ENCODE measurements around a stretch of chr12.

GRCh38 chr12:12975653-12976162 lies 23.7 kb upstream of the GPRC5D start:
- PRO-cap = no peak
- RAMPAGE, long total RNA, 3 experiments = no peak in any of the 3 experiments

GRCh38 chr12:13000970-13001697 lies 1.1 kb upstream of the HEBP1 start:
- PRO-cap = no peak
- RAMPAGE, long total RNA, 3 experiments = no peak in any of the 3 experiments

DNA sequence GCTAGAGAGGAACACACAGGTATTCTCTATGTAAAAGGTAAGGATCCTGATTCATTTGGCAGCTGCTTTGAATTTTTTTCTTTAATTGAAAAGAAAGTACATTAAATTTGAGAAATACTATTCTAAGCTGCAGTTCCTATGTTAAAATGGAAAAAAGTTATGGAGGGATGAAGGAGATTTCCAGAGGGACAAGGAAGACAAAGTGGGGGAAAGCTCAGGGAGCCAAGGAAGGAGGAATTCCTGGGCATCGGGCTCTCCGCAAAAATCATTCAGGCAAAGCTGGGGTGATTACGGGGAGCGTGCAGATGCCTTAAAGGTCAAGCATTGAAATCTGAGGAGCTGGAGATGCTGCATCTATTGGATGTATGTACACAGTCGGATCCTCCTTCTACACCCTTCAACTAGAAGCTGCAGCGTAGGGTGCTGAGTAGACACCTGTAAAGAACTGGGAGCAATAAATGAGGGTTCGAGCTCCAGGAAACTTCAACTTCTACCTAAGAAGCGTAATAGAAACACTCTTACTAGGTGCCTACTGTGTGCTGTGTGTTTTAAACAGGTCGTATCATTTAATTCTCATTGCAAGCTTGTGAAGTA lies 700 bp upstream of the FAM234B start:
- PRO-cap = no peak
- RAMPAGE, long total RNA, 3 experiments = no peak in any of the 3 experiments

DNA sequence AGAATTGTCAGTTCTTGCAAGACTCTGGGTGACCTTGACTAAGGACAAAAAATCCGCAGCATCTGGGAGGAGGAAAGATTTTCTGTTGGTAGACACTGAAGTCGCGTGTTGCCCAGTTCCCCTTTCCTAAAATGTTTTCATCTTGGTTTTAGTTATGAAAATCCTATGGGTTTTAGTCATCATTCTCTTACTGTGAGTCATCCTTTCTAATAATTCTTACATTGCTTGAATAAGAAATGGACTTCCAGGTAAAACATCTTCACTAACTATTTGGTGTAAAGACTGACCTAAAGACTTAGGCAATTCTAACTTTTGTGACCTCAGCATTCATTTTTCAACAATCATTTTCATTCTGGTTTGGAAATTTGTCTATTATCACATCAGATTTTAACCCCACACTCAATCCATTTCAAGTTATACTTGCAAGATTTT lies 9.0 kb downstream of the GSG1 start:
- PRO-cap = no peak
- RAMPAGE, long total RNA, 3 experiments = no peak in any of the 3 experiments

- PRO-cap = no peak
- RAMPAGE, long total RNA, 3 experiments = no peak in any of the 3 experiments
These were observed 32.0 kb upstream of the GSG1 start for GRCh38 chr12:13135173-13136217.

DNA sequence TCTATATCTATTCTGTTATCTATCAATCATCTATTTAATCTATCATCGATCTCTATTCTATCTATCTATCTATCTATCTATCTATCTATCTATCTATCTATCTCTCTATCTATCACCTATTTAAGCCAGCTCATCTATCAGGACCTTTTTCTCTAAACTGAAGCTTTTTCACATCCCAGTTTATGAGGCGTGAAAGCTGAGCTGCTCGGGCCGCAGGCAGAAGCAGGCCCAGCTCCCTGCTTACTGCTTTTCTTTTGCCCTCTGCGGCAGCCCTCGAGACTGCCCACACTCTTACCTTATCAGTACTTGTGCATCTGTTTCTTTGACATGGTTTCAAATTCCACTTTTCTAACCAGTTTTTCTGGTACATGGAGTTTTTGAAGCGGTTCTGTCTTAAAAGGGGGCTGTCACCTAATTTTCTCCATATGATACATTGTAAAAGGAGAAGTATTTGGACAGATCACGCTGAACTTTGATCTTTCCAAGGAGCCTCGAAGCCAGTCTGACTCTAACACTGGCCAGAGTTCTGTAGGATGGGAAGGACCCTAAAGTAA lies 44.5 kb upstream of the GSG1 start:
- PRO-cap = no peak
- RAMPAGE, long total RNA, 3 experiments = no peak in any of the 3 experiments

- PRO-cap = no peak
- RAMPAGE, long total RNA, 3 experiments = no peak in any of the 3 experiments
These were observed 21.8 kb downstream of the EMP1 start for GRCh38 chr12:13218014-13219080.

GRCh38 chr12:13536563-13537110 lies 340.1 kb downstream of the EMP1 start:
- PRO-cap = no peak
- RAMPAGE, long total RNA, 3 experiments = no peak in any of the 3 experiments

DNA sequence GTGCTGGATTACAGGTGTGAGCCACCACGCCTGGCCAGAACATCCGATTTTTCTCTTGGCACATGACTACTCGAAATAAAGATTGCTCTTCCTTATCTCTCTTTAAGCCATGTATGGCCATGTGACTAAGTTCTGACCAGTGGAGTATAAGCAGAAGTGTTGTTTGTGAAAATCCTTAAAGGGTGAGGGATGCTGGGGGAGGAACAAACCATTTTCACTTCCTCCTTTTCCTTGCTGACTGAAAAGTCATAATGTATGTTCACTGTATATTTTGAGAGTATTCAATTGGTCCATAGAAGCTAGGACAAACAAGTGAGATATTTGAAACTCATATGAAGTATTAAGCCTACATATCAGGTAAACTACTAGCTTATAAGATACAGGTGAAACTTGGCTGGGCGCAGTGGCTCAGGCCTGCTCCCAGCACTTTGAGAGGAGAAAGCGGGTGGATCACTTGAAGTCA lies 50.6 kb upstream of the ATF7IP start:
- PRO-cap = no peak
- RAMPAGE, long total RNA, 3 experiments = no peak in any of the 3 experiments

DNA sequence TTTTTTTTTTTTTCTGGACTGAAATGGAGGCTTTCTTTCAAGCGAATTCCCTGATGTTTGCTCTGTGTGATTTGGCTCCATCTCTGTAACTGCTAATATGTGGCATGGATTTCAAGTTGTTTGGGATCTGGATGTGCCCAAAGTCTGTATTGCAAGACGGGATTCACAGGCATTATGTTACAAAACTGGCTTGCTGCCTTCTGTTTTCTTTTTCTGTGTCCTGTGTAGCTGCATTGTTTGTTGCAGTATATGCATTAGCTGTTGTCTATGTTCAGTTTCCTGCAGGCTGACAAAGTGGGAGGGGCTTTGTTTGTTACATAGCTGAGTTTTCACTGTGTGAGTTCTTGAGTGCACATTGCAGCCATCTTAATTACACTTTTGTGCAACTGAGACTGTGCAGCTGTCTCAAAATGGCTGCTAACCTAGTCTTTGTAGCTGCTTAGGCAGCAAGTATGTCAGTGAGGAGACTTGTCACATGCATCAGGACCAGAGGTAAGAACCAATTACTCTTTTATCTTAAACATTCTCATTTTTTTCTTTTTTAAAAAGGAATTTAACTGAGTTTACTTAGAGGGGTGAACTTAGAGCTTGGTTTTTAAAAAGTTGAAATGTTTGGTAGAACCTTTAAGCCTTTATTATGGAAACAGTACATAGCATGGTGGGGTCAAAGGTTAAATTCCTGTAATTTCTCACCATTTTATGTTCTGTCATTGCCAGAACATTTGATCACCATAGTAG lies 19.6 kb downstream of the ATF7IP start:
- PRO-cap = unidirectional peak, minus-strand start at position 85 of the sequence
- RAMPAGE, long total RNA, 3 experiments = start-site peak on the plus strand in 2 of 3 experiments, centred at positions 404 to 415 of the sequence, 33 to 42 reads per replicate

DNA sequence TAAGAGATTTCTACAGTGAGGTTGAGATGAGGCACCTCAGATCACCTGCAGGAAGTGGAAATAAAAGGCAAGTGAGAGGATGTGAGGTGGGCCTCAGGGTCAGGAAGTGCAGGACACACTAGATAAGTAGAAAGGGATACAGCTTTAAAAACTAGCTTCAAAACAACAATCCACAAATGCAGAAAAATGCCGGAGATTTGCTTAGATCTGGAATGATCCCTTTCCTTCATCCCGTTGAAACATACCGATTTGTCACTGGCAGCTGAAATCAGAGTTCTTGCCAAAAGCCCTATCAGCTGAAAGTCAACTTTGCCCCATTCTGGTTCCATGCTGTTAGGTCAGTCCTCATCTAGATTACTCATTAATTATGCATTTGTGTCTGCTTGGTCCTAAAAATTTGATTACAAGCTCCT lies 6.6 kb downstream of the PLBD1 start:
- PRO-cap = no peak
- RAMPAGE, long total RNA, 3 experiments = no peak in any of the 3 experiments

- PRO-cap = no peak
- RAMPAGE, long total RNA, 3 experiments = no peak in any of the 3 experiments
These were observed 636 bp upstream of the H2AJ start for GRCh38 chr12:14773440-14774098.

DNA sequence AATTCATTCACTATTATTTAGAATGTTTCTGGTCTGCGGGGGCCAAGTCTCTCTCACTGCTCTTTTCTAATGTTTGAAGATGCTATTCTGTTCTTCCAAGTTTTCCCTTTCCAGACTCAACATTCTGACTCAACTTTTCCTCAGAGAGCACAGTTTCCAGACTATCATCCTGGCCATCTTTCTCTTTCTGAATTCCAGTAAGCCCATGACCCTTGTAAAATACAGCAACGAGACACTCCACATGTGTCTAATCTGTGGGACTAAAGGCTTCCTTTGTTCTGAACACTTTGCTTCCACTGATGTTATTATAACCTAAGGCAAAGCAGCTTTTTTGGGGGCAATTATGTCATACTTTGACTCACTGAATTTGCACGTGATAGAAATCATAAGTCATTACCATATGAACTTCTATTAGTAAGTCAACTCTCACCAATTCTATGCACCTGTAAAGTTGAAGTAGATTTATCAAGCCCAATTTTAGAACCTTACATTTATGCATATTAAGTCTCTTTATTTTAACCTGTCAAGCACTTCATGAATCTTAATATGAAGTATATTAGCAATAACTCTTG lies 6.4 kb upstream of the ART4 start:
- PRO-cap = no peak
- RAMPAGE, long total RNA, 3 experiments = no peak in any of the 3 experiments

GRCh38 chr12:14905006-14905640 lies 19.5 kb upstream of the MGP start:
- PRO-cap = no peak
- RAMPAGE, long total RNA, 3 experiments = no peak in any of the 3 experiments

DNA sequence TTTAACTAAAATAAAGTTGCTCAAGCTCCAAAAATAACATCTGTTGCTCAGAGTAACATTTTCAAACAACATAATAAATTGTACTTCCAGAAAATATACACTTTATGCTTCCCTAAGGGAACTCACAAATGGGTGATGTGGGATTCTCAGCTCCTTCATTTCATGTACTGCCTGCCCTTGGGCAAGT lies 56.0 kb downstream of the RERG start:
- PRO-cap = no peak
- RAMPAGE, long total RNA, 3 experiments = no peak in any of the 3 experiments

- PRO-cap = no peak
- RAMPAGE, long total RNA, 3 experiments = no peak in any of the 3 experiments
These were observed 40.0 kb downstream of the RERG start for GRCh38 chr12:15181022-15181826.

- PRO-cap = no peak
- RAMPAGE, long total RNA, 3 experiments = no peak in any of the 3 experiments
These were observed 844 bp upstream of the RERG start for GRCh38 chr12:15222007-15222514.

DNA sequence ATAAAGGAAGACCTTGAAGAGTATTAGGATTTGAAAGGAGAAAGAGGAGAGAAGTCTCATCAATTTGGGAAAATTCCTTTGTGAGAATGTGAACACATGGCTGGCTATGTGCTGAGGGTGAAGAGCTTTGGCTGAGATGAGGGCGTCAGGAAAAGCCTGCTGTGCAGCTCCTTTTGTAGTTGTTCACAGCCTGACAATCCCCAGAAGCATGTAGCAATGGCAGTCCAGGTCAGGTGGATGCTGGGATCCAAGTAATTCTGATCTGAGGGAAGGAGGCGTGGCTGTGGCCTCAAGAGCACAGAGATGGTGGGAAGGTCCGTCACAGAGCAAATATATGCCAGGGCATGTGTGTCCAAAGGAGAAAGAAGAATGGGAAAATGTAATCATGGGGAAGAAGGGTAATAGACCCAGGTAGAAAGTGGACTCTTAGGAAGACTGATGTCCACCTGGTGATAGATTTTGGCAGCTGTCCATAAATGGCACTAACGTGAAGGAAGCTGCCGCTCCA lies 13.7 kb downstream of the MGST1 start:
- PRO-cap = no peak
- RAMPAGE, long total RNA, 3 experiments = no peak in any of the 3 experiments

DNA sequence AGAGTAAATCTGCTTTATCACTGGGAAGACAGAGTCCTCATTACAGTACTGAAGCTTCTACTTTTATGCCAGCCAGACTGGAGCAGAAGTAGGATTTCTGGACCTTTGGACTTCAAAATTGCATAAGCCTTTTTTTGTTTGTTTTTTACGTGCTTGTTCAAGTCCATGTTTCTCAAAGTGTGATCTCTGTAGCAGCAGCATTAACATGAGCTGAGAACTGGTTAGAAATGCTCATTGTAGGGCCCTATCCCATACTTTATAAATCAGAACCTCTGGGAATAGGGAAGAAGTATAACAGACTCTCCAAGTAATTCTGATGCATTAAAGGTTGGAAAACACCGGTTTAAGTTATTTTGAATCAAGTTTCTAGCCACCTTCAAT lies 112.8 kb downstream of the LMO3 start:
- PRO-cap = no peak
- RAMPAGE, long total RNA, 3 experiments = no peak in any of the 3 experiments

GRCh38 chr12:16586312-16586779 lies 19.6 kb downstream of the LMO3 start:
- PRO-cap = no peak
- RAMPAGE, long total RNA, 3 experiments = no peak in any of the 3 experiments

All from gastrocnemius medialis (tissue), 3 donors.